Progenitor cell of endocrine pancreas (in vitro differentiated cells): ENCODE measurements around a stretch of chr7.

DNA sequence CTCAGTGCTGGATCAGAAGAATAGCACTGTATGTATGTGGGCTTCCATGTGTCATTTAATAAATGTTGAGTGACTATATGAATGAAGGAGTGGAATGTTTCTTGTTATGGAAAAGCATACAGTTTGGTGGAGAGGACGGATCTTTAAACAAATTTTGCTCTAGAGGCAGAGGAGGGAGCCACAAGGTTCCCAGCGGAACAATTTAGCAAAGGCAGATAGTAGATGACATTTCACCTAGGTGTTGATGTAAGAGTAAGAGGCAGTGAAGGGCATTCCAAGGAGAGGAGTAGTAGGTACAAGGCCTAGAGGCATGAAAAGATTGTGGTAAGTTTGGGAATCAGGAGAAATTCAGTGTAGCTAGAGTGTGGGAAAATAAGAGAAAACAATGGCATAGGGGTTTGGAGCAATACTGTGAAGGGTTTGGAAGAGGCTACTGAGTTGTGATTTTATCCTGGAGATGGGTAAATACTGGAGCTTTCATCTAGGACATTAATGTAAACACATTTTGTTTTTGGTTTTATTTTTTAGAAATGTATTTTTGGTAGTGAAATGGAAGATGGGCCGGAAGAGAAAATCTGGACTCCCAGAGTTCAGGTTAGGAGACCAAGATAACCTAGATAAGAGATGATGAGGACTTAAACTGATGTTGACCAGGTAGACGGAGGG lies 43.1 kb downstream of the MDFIC start:
- PRO-cap = no peak

DNA sequence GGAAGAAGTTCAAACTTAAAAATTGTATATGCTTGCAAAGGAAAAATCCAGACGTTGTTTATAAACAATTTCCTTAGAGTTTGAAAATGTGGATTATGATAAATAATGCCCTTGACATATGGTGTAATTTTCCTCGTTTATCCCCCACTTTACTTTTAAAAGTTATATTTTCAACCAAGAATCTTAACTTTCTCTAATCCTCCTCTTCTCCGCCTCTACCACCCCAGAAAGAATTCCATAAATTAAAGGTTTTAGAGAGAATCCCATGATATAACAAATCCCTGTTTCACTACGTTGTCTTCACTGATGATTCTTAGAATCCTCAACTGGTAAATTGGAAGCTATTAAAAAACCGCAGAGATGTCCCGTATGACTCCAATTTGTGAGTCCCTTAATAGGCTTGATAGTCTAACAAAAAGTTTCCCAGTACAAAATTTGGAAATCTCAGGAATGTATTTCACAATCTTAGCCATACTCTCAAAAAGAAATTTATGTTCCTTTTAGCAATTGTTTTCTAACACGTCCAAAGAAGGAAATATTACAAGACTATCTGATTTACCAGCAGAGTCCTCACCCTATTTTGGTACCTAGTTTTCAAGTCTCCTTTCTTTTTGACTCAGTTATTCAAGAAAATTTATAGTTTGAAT lies 2.4 kb downstream of the TES start:
- PRO-cap = no peak

- PRO-cap = no peak
Measured at GRCh38 chr7:116409010-116409437, 90.5 kb upstream of the CAV2 start.

- PRO-cap = no peak
Measured at GRCh38 chr7:116446401-116446925, 53.1 kb upstream of the CAV2 start.

DNA sequence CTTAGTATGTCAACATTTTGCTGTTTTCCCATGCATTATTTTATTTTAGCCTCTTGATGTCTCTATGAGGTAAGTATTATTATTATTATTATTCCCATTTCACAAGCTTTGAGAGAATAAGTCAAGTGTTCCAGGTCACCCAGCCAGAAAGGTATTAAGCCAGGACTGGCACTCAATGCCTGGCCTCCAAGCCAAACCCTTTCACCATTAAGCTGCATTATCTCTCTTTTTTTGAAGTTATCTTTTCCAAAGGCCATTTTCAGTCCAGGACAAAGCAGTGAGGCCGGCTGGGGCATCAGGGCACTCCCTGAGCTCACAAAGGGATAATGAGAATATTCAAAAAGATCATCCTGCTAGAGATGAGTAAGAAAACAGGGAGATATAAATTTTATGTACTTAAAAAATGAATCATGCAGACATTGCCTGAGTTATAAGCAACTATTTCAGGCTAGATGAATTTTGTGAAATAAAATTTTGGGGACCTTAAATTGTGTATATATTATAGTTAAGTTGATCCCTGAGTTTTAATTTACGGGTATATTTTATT lies 51.5 kb upstream of the CAV2 start:
- PRO-cap = no peak

GRCh38 chr7:116458816-116459187 lies 40.7 kb upstream of the CAV2 start:
- PRO-cap = no peak

DNA sequence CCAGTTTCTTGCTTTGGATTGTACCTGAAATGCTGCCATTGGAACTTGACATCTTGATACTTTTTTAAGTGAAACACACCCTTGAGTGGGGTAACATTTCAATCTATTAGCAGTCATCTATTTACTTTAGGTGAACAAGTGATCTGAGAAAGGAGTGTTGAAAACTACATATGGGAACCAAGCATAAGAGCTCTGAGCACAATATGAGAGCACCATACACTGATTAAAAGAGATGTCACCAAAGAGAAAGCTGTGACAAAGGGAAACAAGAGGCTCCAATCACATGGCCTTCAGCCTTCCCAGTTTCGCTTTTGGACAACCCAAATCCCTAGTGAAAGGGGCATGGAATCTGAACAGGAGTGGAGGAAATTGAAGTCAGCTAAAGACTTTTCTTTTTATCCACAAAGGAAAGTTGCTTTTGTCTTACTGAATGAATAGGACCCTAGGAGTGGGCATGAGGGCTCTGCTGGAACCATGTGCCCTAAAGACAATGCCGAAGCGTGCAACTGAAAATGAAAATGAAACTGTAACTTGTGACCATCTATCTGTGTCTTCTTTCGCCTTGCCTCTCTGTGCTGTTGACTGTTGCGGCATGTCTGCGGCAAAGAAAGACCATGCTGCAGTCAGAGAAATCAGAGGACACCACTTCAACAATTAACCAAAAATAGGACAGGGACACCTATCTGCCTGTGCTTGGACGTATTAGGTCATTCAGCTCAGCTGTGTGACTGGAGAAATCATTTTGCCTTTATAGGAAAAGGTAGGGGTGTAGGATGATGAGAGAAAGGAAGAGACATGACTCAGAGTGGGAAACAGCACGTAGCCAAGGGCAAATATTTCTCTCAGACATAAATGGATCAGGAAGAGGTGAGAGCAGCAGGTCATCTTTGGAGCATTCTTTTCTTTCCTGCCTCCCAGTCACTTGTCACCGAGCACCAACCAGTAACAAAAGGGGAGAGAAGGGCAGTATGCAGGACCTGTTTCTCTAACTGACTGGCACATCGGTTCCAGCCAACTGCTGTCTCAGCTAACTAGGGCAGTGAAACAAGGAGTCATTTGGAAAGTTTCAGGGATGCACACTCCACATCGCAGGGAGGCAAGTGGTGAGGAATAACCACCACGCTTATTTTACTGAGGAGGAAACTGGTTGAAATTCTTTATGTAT lies 12.2 kb downstream of the CAV2 start:
- PRO-cap = no peak

DNA sequence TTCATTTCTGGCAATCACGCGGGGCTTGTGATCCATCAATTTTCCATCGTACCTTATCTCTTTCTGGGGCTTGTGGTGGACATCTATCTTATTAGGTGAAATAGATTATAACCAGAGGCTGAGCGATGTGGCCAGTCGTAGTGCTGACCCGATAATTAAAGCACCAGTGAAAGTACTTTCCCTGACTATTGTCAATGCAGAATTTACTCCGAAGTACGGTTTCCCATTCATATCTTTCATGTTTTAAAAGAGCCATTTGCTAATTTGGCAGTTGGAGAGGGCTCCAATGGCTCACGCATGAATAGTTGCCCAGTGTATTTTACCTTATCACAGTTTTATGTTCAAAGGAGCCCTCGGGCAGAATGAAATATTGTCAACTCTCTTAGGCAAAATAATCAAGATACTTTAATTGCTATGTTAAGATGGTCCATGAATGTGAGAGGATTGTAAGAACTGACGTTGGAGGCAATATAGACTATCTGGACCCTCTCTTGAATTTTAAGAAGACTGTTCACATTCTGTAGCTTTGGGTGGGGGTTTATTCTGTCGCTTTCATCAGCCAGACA lies 1.1 kb downstream of the MET start:
- PRO-cap = no peak

- PRO-cap = no peak
Measured at GRCh38 chr7:116699105-116700437, 27.6 kb downstream of the MET start.

DNA sequence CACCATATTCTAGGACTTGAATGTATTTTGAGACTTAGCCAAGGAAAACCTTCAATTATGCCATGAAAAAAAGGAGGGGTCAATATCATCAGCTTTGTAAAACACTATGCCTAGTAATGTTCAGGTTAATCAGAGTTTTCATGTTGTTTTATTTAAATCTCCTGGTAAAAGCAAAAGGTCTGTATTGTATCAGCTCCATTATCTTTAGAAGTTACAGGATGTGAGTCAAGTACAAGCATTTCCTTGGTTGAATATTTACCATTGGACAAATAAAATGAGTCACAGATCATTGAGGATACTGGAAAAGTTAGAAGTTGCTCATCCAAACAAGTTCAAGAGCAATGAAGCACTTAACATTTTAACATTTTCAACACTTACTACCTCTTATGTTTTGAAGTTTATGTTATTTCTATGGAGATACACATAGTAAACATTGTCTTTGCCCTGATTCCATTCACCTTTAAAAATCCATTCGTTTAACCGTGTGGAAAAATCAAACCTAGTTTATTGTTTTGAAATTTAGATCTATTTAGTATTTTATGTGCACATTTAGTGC lies 89.9 kb upstream of the CAPZA2 start:
- PRO-cap = no peak

GRCh38 chr7:116809488-116810083 lies 52.8 kb upstream of the CAPZA2 start:
- PRO-cap = no peak

DNA sequence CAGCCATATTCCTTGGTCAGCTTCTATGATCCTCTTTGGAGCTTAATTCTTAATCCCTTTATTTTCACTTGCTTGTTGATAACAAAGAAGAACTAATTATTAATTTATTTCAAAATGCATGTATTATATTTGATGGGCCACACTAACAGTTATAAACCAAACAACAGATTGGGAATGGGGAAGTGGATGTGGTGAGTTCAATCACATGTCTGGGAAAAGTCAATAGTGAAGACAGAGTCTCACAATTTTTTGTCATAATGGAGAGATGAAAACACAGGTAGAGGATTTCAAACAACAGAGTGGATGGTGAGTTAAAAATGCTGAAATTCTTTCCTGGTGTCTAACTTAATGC lies 1.7 kb upstream of the CFTR start:
- PRO-cap = no peak

DNA sequence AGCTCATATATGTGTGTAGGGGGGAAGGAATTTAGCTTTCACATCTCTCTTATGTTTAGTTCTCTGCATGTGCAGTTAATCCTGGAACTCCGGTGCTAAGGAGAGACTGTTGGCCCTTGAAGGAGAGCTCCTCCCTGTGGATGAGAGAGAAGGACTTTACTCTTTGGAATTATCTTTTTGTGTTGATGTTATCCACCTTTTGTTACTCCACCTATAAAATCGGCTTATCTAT lies 1.2 kb downstream of the CFTR start:
- PRO-cap = no peak

DNA sequence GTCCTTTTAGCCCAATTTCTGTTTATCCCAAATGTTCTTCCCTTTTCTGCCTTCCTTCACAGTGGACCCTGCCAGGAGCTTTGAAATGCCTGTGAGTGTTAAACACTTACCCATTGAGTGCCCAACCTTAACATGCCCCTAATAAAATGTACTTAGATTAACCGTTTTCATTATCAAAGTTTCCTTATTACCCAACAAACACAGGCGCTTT lies 176.9 kb downstream of the CFTR start:
- PRO-cap = no peak

DNA sequence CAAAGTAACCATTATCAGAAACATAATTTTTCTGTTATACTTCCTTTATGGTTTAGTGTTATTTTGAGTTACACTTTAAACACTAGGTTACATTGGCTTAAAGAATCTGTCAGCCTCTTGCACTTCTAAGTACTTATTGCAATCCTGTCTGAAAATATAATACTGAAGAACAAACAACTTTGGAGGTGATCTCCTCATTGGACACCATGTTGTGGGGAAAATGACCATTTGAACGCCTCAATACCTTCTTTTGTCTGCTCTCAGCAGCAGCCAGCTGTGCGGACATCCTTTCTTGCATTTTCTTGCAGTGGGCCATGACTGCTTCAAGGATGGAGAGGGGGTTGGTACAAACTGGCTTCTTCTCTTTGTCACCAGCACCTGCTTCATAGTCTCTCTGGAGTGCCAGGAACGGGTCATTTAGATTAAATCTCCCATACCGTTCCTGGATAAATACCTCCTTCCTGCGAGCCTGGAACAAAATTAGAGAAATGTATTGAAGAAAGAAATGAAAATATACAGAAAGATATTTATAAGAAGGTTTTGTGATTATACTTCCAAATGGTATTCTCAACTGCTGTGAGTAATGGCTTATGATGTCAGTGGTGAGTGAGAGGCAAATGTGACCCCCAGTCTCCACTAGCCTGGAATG lies 62.6 kb downstream of the CTTNBP2 start:
- PRO-cap = no peak

- PRO-cap = bidirectional peak, plus-strand start at chr7:117872745, minus-strand start at chr7:117872708
Measured at GRCh38 chr7:117872538-117872863, 740 bp downstream of the CTTNBP2 start.

- PRO-cap = no peak
Measured at GRCh38 chr7:119713352-119714184, 559.4 kb upstream of the KCND2 start.

DNA sequence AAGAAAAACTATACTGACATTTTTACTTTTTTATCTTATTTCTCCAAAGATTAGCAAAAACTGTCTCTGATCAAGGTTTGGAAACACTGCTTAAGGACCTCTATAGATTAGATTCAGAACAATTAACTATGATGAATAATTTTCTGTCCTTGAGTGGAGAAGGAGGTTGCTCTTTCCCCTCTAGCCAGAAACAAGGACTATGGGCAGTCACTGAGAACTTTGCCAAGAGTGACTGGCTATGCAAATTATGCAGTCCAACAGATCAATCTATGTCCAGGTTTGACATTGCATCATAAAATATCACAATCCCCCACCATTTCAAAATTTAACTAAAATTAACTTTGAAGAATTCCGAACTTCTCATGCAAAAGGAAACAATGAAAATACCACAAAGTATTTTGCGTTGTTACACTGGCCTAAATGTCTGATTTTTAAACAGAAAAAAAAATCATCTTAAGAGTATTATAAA lies 50.6 kb downstream of the TSPAN12 start:
- PRO-cap = no peak

DNA sequence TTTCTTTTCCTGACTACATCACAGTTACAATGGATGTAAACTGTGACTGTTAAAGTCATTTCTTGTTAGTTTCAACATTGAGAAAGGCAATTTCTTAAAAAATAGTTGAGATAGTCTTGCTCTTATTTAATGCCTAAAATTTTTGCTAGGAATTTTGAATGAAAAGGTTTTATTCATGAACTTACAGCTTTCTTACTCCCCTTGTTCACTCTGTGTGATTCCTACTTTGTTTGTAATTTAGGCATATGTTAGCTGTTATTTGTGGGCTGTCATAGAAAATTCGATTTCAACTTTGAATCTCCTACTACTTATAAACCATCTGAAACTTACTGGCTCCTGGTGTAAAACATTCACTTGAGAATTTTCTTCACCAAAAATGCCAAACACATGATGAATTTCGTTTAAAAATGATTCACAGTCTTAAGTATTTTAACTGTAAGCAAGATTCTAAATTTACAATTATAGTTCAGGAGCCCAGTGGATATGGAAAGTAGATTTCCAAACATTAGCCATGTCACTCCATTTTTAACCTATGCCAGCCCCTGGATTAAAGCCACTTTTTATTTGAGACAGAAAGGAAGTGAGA lies 3.0 kb downstream of the CPED1 start:
- PRO-cap = no peak

GRCh38 chr7:120999893-121000513 lies 11.5 kb downstream of the CPED1 start:
- PRO-cap = no peak